SJSA1 (cell line): ENCODE results near the genes SNAPC2 and OR1M1.

DNA sequence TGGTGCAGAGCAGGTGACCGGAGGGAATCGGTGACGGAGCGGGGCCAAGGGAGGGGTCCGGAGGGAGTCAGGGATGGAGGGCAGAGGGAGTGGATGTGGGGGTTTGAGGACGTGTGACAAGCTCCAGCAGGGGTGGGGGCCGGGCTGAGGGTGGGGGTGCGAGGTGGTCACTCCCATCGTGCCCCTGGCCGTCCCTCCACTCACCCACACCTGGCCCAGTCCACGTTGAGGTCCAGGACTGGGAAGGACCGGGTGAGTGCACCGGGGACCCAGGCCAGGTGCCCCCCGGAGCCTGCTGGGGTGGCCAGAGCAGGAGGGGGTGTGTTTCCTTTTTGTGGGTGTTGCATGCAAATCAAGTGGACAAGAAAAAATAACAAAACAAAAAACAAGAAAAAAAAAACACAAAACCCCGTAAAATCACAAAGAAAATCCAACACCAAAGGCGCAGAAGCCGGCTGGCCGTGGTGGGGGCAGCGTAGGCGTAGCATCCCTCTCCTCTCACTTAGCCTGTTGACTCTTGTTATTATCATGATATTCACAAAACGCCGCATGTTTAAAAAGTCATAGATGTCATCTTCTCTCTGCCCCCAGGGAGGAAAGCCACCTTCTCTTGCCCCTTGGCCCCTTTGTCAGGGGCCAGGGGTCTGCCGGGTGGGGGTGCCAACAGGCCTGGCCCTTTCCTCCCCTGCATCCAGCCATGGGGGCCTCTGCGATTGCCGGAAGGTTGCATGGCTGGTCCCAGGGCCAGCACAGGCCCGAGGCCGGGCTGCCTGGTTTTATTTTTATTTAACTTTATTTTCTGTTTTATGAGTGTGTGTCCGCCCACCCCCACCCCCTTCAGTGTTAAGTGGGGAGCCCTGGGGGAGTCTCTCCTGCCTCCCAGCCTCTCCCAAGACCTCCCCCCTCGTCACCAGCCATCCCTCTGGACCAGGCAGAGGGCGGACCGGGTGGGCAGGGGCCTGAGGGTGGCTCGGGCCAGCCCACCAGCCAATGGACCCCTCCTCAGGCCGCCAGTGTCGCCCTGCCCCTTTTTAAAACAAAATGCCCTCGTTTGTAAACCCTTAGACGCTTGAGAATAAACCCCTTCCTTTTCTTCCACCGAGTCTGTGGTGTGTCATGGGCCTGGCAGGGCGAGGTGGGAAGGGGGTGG, 874 bp upstream of the TGFBR3L start:
- RAMPAGE, long total RNA: no peak

DNA sequence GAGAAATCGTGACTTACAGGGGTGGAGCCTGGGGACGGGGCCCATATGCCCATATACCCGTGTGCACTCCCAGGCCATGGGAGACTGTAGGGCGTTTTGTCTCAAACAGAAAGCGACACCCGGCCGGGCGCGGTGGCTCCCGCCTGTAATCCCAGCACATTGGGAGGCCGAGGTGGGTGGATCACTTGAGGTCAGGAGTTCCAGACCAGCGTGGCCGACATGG, 1.0 kb upstream of the SNAPC2 start:
- RAMPAGE, long total RNA: no peak

- RAMPAGE, long total RNA: no peak
Observed at GRCh38 chr19:7920010-7920893, at the start of gene SNAPC2. Gene SNAPC2 (plus strand): TSS chr19:7920338.

DNA sequence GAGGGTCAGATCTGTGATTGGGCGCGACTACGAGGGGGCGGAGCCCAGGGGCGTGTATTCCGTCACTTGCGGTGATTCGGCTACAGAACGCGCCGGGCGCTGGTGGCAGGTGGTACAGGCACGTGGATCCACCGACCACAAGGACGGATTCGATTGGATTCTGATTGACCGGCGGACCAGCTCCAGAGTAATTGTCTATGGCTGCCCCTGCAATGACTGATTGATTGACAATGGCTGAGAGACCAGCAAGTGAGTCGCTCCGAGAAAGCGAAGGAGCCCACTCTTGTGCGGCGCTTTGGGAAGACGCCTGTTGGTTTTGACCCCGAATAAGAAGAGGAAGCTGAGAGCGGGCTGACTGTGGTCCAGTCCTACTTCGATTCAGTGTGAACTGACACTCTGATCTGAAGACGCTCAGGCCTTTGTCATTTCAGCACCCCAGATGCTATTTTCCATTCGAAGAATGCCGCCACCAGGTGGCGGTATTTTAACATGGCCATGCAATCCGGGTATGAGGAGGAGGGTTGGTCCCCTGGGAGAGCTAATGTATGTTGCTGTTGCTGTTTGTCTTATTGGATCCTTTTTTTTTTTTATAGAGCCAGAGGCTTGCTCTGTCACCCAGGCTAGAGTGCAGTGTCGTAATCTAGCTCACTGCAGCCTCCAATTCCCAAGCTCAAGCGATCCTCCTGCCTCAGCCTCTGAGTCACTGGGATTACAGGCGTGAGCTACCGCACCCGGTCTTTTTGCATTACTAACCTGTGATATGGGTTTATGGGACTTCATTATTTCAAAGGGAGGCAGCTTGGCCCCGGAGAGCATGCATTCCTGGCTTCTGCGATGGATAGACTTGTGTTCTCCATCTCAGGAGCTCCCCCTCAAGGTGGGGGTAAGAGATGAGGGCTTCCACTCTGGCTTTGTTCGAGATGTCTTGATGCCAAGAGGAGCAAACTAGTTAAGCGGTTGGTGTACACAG, 725 bp upstream of the TIMM44 start:
- RAMPAGE, long total RNA: no peak

- RAMPAGE, long total RNA: no peak
Observed at GRCh38 chr19:8004693-8004975, 807 bp downstream of the ELAVL1 start.

GRCh38 chr19:8052138-8052460, 461 bp upstream of the CCL25 start:
- RAMPAGE, long total RNA: no peak

DNA sequence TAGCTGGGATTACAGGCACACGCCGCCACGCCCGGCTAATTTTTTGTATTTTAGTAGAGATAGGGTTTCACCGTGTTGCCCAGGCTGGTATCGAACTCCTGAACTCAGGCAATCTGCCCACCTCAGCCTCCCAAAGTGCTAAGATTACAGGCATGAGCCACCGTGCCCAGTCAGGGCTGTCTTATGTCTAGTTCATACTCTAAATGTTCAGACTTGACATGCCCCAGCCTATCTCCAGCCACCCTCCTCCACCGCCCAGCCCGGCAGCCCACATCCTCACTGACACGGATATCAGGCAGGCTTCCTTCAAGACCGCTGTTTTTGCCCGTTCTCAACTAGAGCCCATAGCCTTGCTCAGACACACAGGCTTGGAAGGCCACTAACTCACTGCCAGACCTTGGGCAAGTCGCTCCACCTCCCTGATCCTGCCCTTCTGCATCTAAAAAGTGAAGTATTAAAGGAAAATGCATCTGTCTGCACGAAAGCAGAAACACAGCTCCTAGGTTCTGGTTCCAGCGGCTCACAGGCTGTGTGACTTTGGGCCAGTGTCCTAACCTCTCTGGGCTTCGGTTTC, 14.7 kb upstream of the CERS4 start:
- RAMPAGE, long total RNA: no peak

GRCh38 chr19:8203621-8204125, 5.5 kb upstream of the CERS4 start:
- RAMPAGE, long total RNA: no peak

DNA sequence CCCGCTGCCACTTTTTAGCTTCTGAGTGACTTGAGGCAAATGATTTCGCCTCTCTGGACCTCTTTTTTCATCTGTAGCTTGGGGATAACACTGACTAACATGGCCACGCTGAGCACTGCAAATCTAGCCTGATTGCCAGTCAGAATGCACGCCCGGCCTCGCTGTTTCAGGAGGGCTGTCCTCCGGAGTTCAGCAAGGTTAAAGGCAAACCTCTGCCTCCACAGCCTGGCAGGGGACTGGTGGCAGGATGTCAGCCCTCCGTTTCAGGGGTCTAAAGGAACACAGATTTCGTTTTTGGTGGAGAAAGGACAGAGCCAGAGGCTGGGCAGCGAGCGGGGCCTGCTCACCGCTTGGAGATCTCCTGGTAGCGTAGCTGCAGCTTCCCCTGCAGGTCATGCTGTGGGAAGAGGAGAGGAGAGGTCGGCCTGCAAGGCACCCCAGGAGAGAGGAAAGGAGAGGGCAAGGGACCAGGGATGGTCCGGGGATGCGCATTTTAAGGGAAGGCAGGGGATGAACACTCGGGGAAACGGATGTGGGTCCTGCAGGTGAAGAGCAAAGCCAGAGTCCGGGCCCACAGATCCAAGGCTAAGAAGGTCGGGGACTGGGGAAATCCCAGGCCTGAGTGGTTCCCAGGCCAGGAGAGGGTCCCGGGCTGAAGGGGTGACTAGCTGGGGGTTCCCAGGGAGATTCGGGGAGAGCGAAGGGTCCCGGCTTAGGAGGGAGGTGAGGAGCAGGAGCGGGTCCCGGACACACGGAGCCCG, 485 bp downstream of the NDUFA7 start:
- RAMPAGE, long total RNA: no peak

DNA sequence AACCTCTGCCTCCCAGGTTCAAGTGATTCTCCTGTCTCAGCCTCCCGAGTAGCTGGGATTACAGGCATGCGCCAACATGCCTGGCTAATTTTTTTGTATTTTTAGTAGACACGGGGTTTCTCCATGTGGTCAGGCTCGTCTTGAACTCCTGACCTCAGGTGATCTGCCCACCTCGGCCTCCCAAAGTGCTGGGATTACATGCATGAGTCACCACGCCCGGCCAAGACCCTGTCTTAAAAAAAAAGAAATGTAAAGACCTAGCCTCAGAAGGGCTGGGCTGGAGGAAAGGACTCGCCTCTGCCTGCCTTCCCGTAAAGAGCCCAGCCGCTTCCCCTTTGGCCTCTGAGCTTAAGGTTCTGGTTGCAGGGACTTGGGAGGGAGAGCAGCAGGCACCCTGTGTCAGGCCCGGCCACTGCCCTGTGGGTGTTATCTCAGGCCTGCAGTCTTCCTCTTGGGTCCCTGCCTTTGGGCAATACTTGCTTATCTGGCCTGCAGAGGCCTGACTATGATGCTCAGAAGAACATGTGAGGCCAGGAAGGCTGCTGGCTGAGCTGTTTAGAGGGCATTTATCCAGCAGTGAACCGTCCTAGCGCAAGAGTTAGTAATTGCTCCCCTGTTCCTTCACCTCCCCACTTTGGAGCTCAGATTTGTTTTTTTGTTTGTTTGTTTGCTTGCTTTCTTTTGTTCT, 4.9 kb downstream of the MARCHF2 start:
- RAMPAGE, long total RNA: no peak

- RAMPAGE, long total RNA: no peak
Observed at GRCh38 chr19:8445352-8445939, 671 bp downstream of the HNRNPM start.

DNA sequence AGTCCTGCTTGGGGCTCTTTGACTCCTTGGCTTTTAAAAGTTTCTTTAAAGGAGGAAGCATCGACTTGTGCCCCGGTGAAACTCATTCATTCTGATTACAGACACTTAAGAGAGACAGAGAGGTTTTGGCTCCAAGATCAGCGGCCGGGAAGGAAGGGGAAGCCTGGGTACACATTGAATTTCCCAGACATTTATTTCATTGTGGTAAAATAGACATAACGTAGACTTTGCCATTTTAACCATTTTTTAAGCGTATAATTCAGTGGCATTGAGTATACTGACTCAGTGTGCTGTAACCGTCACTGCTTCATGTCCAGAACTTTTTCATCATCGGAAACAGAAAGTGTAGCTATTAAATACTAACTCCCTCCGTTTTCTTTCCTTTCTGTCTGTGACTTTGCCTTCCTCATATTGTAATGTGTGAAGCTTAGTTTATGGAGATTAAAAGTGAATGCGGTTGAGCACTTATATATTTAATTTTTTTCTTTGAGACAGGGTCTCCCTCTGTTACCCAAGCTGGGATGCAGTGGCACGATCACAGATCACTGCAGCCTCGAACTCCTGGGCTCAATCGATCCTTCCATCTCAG, 1.3 kb downstream of the HNRNPM start:
- RAMPAGE, long total RNA: no peak

DNA sequence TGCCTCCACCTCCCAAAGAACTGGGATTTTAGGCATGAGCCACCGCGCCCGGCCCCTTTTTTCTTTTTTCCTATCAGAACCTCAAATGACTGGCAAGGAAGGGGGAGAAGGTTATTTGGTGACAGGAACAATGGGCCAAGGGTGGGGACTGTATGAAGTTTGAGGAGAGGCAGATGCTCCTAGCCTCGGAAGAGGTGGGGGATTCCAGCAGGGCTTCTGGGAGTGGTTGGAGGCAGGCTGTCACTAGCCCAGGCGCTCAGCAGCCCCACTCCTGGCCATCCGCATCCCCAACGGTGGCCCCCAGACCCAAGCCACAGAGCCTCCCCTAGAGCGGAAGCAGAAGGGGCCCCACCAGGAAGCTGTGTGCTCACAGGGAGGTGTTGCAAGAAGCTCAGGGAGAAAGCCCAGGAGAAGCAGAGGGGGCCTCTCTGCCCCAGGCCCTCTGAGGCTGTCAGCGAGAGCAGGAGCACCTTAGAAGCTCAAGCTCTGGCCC, 8.3 kb downstream of the PRAM1 start:
- RAMPAGE, long total RNA: no peak

- RAMPAGE, long total RNA: no peak
Observed at GRCh38 chr19:8592911-8593305, 15.7 kb upstream of the MYO1F start.

DNA sequence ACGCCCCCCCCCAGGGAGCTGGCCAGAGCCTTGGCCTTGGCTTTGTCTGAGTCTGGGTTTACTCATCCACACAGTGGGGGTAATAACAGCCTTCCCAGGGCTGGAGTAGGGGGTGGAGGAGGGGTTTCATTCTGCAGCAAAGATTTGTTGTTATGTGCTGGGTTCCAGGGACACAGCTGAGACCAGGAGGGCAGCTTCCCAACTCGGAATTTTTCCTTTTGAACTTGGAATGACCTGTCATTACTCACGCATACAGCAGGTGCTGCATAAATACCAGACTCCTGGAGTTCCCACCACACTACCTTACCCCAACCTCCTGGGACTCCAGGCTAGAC, 1.4 kb upstream of the ADAMTS10 start:
- RAMPAGE, long total RNA: no peak

- RAMPAGE, long total RNA: no peak
Observed at GRCh38 chr19:8631271-8631819, 912 bp downstream of the NFILZ start.

- RAMPAGE, long total RNA: no peak
Observed at GRCh38 chr19:8639997-8640954, 9.8 kb downstream of the NFILZ start.

GRCh38 chr19:8671032-8671731, 27.4 kb downstream of the ACTL9 start:
- RAMPAGE, long total RNA: no peak

- RAMPAGE, long total RNA: no peak
Observed at GRCh38 chr19:9010629-9011017, 76.2 kb upstream of the OR1M1 start.

DNA sequence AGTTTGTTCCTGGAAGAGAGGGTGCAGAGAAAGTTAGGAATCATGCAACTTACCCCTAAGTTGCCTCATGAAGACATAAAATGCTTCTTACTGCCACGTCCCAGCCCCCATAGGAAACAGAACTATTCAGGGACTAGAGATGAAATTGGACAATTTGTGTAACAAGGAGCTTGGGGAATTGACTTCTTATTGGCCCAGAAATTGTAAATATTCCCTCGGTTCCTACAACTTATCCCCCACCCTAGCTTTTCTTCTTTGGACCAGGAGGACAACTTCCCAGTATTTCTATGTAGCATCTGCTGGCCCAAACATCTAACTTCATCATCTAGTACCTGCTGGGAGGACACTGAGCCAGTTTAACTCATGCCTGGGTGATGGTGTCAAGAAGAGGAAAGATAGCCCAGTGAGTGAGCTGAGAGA, at the start of gene OR1M1:
Gene OR1M1 (plus strand): TSS at position 307 of the 420 bp plus-strand sequence.
- RAMPAGE, long total RNA: no peak